Sigmoid colon (tissue), 4 donors: ENCODE measurements around the gene TTC32.

- PRO-cap: no peak
- RAMPAGE, long total RNA, 4 experiments: no peak in any of the 4 experiments
These were observed 22.1 kb downstream of the SMC6 start for GRCh38 chr2:17731352-17732077.

DNA sequence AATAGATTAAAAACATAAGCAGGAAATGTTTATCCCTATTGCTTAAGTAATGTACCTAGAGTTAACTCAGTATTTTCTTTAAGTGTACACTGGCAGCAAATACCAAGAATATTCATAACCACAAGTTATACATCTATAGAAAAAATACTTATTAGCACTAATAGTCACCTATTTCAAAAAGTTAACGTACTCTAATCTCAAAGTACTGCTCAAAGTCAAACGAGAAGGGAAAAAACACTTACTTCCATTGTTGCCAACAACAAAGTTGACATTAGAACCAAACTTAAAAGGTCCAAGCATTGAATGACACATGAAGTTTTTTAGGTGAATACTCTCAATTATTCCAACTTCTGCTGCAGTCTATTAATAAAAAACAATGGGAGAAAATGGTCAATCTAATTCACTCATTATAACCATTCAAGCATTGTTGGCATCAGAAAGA is 12.2 kb downstream of the SMC6 start:
- PRO-cap: no peak
- RAMPAGE, long total RNA, 4 experiments: no peak in any of the 4 experiments

DNA sequence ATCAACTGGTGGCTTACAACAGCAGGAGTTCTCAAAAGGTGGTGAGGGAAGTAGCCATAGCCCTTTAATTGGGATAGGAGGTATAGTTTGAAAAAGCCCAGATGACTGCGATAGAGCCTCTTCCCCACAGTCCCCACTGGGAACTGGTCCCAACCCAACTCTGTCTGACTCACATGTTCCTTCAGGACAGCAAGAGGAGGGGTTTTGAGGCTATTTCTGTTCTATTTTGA is 98.2 kb downstream of the KCNS3 start:
- PRO-cap: no peak
- RAMPAGE, long total RNA, 4 experiments: no peak in any of the 4 experiments

- PRO-cap: no peak
- RAMPAGE, long total RNA, 4 experiments: no peak in any of the 4 experiments
These were observed 1.0 kb downstream of the RDH14 start for GRCh38 chr2:18559606-18559676.

- PRO-cap: no peak
- RAMPAGE, long total RNA, 4 experiments: no peak in any of the 4 experiments
These were observed 539 bp downstream of the RDH14 start for GRCh38 chr2:18559677-18560551.

DNA sequence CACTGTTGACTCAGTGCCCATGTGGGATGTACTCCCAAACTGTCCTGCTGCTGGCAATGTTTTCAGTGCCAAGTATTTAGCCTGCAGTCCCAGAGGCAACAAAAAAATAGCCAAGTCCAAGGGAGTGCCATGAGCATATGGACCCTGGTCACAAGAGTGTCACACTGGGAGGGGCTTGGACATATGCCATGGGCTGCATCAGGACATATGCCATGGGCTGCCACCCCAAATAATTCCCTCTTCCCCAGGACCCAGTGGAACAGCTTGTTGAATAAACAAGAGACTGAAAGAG is 366.7 kb downstream of the OSR1 start:
- PRO-cap: no peak
- RAMPAGE, long total RNA, 4 experiments: no peak in any of the 4 experiments

DNA sequence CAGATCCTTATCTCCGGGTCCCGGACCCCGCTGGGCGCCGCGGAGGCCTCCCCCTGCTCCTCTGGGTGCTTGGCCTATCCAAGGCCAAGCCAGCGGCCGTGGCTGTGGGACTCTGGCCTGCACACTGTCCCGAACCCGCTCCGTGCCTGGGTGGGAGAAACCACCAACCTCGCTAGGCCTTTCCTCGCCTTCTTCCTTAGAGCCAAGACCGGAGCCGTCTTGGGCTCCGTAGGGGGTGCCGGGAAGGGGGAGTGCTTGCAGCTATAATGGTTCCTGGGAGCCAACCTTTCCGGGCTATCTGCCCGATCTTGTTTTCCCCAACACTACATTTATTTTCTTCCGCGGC is 2.4 kb downstream of the OSR1 start:
- PRO-cap: no peak
- RAMPAGE, long total RNA, 4 experiments: no peak in any of the 4 experiments

GRCh38 chr2:19504425-19504882 is 146.0 kb upstream of the OSR1 start:
- PRO-cap: no peak
- RAMPAGE, long total RNA, 4 experiments: no peak in any of the 4 experiments

DNA sequence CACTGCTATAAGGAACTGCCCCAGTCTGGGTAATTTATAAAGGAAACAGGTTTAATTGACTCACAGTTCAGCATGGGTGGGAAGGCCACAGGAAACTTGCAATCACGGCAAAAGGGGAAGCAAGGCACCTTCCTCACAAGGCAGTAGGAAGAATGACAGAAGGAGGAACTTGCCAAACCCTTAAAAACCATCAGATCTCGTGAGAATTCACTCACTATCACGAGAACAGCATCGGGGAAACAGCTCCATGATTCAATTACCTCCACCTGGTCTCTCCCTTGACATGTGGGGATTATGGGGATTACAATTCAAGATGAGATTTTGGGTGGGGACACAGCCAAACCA is 9.8 kb downstream of the TTC32 start:
- PRO-cap: no peak
- RAMPAGE, long total RNA, 4 experiments: no peak in any of the 4 experiments

DNA sequence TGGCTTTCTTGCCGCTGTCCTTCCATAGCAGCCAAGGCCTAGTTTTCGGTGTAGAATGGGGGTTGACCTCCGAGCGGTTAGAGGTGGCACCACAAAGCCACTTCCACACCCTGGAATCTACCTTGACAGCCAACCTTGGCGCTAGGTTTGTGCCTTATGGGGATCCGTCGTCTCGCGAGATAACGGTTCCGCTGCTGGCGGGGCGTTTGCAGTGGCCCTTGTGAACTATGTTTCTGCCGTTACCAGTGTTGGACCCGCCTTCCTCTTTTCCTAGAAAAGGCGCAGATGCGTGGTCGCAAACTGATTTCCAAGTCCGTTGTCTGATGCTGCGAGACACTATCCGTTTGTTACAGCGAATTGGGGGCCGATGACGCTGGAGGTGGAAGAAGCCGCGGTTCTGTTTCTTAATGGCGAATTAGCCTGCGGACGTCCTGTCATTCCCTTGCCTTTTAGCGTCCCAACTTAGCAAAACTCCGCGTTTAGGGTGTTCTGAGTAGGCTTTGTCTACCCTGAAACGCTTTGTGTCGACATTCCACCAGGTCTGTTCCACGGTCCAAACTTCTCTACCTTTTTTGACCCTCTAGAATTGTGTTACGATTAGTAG is at the start of gene TTC32:
Gene TTC32, minus strand, starts transcription at position 155 of the 604 bp plus-strand sequence.
- PRO-cap: no peak
- RAMPAGE, long total RNA, 4 experiments: start-site peak on the minus strand in 1 of 4 experiments, centred at position 121 of the sequence, 21 reads per replicate

GRCh38 chr2:19902433-19902935 is 701 bp upstream of the TTC32 start:
- PRO-cap: no peak
- RAMPAGE, long total RNA, 4 experiments: no peak in any of the 4 experiments

DNA sequence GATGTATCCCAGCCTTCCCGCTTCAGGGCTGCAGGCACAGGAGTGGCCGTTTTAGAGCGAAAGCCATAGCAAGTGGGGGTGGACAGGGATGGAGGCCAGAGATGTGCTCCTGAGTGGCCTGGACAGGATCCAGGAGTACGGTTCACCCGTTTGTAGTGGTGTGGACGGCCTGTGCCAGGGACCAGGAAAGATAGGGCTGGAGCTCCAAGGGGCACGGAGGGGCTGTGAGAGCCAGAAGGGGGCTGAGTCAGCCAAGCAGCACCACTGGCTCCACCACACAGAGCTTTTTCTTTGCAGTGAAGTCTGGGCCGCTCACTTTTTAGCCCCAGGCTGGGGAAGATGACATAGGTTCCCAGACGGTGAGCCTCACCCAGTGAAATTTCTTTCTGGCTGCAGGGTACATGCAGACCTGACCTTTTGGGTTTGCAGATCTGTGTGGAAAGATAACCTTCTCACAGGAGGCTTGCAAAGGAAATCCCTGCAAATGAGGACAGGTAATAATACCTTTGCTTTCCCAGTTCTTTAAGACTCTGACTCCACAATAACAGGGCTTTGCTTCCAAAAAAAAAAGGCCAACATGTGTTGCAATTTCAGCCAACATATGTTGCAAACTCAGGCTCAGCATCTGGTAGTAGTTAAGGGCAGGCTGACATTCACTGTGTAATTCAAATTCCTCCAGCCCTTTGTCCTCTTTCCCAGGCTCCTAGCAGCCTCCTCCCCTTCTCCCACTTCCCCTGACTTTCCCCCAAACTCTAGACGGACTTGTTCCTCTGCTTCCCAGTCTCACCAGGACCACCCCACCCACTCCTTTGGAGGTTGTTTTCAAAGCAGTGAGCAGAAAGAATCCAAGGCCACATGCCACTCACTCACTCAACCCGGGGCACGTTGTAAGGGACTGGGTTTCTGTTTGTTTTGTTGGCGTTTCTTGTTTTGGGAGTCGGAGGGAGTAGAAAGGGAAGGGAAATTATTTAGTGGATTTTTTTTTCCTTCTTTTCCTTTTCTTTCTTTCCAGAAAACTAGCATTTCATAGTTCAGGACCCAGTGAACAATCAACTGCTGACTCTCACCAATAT is 20.3 kb upstream of the LAPTM4A start:
- PRO-cap: no peak
- RAMPAGE, long total RNA, 4 experiments: no peak in any of the 4 experiments

- PRO-cap: no peak
- RAMPAGE, long total RNA, 4 experiments: no peak in any of the 4 experiments
These were observed 74.6 kb upstream of the LAPTM4A start for GRCh38 chr2:20125908-20126530.

GRCh38 chr2:20178196-20178837 is 46.6 kb downstream of the SDC1 start:
- PRO-cap: no peak
- RAMPAGE, long total RNA, 4 experiments: no peak in any of the 4 experiments

GRCh38 chr2:20212150-20213510 is 12.3 kb downstream of the SDC1 start:
- PRO-cap: no peak
- RAMPAGE, long total RNA, 4 experiments: no peak in any of the 4 experiments

DNA sequence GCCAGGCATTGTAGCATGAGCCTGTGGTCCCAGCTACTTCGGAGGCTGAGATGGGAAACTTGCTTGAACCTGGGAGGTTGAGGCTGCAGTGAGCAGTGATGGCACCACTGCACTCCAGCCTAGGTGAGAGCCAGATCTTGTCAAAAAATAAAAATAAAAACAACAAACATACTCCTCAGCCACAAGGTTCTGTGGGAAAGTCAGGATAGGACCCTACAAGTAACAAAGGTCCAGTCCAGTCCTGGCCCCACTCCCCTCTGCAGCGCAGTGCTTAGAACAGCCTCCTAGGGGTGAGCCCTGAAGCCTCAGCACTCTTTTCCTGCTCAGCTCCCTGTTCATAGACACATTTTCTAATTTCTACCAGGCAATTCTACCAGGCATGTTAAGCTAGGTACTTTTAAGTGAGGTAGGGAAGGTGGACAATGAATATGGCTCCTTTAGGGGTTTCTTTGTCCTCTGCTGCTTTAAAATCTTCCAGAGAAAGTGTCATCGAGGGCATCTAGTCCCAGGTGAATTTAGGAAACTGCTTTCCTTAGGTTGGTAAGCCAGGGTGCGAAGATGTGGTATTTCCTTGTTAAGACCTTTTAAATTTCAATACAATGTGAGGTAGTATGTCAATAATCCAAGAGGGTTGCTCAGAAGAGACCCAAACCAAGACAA is 22.2 kb upstream of the SDC1 start:
- PRO-cap: no peak
- RAMPAGE, long total RNA, 4 experiments: no peak in any of the 4 experiments

- PRO-cap: no peak
- RAMPAGE, long total RNA, 4 experiments: no peak in any of the 4 experiments
These were observed 19.6 kb upstream of the PUM2 start for GRCh38 chr2:20370209-20370708.

DNA sequence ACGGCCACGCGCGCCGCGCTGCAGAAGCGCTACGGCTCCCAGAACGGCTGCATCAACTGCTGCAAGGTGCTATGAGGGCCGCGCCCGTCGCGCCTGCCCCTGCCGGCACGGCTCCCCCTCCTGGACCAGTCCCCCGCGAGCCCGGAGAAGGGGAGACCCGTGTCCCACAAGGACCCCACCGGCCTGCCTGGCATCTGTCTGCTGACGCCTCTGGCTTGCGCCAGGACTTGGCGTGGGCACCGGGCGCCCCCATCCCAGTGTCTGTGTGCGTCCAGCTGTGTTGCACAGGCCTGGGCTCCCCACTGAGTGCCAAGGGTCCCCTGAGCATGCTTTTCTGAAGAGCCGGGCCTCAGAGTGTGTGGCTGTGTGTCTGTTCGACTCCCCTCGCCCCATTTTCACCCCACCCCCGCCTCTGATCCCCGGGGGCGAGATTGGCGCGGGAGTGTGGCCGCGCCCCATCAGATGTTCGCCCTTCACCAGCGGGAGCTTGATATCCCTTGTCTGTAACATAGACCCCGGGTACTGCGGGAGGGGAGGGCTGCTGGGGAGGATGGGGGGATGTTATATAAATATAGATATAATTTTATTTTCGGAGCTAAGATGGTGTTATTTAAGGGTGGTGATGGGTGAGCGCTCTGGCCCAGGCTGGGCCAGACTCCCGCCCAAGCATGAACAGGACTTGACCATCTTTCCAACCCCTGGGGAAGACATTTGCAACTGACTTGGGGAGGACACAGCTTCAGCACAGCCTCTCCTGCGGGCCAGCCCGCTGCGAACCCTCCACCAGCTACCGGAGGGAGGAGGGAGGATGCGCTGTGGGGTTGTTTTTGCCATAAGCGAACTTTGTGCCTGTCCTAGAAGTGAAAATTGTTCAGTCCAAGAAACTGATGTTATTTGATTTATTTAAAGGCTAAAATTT is 1.4 kb downstream of the RHOB start:
- PRO-cap: no peak
- RAMPAGE, long total RNA, 4 experiments: start-site peak on the plus strand in 3 of 4 experiments, centred at positions 554 to 789 of the sequence, 16 to 98 reads per replicate

DNA sequence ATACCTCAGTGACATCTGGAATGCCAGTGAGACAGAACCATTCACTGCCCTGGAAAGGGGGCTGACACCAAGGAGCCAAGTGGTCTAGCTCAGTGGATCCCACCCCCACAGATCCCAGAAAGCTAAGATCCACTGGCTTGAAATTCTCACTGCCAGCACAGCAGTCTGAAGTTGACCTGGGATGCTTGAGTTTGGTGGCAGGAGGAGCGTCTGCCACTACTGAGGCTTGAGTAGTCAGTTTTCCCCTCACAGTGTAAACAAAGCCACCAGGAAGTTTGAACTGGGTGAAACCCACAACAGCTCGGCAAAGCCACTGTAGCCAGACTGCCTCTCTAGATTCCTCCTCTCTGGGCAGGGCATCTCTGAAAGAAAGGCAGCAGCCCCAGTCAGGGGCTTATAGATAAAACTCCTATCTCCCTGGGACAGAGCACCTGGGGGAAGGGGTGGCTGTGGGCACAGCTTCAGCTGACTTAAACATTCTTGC is 11.9 kb downstream of the RHOB start:
- PRO-cap: no peak
- RAMPAGE, long total RNA, 4 experiments: no peak in any of the 4 experiments

DNA sequence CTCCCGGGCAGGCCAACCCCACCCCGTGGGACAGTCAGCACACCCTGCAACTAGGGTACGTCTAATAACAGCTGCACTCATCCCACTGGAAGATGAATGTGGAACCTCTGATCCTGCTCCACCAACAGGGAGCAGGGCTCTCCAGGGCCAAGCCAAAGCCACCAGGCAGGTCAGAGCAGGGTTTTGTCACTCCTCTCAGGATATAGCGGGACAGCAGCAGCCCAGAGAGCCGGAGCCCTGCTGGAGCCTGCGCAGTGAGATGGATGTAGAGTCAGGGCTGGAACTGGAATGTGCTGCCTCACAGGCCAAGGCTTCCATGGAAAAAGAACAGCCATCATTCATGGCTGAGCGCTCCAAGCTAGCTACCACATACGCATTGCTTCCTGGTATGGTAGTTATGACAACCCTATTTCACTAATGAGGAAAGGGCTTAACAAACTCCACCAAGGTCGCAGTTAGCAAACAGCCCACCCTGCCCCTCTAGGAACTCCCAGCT is 85.3 kb downstream of the HS1BP3 start:
- PRO-cap: no peak
- RAMPAGE, long total RNA, 4 experiments: no peak in any of the 4 experiments